SK-MEL-5 (cell line): ENCODE measurements around the gene APP.

RAMPAGE:
- cytosol, long total RNA = no peak
- long total RNA = no peak
- nucleus, long total RNA = no peak
Observed at GRCh38 chr21:17775826-17776359, 43.3 kb downstream of the C21orf91 start.

GRCh38 chr21:18244984-18246065 lies 692 bp downstream of the CHODL start:
RAMPAGE:
- cytosol, long total RNA = no peak
- long total RNA = no peak
- nucleus, long total RNA = no peak

GRCh38 chr21:18759607-18759905 lies 356.0 kb upstream of the TMPRSS15 start:
RAMPAGE:
- cytosol, long total RNA = start-site peak on the minus strand at chr21:18759818-18759849, 8 and 11 reads in 2 replicates
- long total RNA = start-site peak on the minus strand at chr21:18759818-18759843, 7 and 6 reads in 2 replicates
- nucleus, long total RNA = no peak

GRCh38 chr21:21258651-21258906 lies 260.4 kb downstream of the NCAM2 start:
RAMPAGE:
- cytosol, long total RNA = no peak
- long total RNA = no peak
- nucleus, long total RNA = no peak

DNA sequence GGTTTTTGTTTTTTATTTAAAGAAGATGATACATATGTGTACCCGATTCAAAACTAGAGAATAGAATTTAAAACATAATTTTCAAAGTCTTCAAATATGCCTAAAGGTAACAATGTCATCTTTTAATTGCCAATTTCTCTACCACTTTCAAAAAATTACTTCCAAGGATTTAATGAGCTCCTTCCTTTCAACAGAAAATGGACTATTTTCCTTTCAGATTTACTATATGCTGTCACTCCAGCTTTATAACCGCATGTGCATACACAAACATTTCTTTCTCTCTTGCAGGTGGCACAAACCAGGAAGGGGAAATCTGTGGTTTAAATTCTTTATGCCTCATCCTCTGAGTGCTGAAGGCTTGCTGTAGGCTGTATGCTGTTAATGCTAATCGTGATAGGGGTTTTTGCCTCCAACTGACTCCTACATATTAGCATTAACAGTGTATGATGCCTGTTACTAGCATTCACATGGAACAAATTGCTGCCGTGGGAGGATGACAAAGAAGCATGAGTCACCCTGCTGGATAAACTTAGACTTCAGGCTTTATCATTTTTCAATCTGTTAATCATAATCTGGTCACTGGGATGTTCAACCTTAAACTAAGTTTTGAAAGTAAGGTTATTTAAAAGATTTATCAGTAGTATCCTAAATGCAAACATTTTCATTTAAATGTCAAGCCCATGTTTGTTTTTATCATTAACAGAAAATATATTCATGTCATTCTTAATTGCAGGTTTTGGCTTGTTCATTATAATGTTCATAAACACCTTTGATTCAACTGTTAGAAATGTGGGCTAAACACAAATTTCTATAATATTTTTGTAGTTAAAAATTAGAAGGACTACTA lies 33.5 kb downstream of the MRPL39 start:
RAMPAGE:
- cytosol, long total RNA = no peak
- long total RNA = no peak
- nucleus, long total RNA = no peak

RAMPAGE:
- cytosol, long total RNA = no peak
- long total RNA = no peak
- nucleus, long total RNA = no peak
Observed at GRCh38 chr21:25790120-25790765, 55.5 kb downstream of the GABPA start.

GRCh38 chr21:25879381-25879621 lies 144.5 kb downstream of the GABPA start:
RAMPAGE:
- cytosol, long total RNA = no peak
- long total RNA = no peak
- nucleus, long total RNA = no peak

RAMPAGE:
- cytosol, long total RNA = no peak
- long total RNA = no peak
- nucleus, long total RNA = no peak
Observed at GRCh38 chr21:25970269-25971019, 200.1 kb downstream of the APP start.

DNA sequence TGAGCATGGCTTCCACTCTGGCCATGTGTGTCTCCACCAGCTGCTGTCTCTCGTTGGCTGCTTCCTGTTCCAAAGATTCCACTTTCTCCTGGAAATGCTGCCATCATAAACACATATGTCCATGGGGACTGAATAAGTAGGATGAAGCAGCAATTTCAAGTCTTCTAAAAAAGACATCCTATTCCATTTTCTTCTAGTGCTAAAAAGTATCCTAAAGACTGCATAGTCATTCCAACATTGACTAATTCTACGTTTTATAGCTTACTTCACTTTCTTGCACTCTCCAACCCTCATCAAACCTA lies 195.5 kb downstream of the APP start:
RAMPAGE:
- cytosol, long total RNA = no peak
- long total RNA = no peak
- nucleus, long total RNA = no peak

DNA sequence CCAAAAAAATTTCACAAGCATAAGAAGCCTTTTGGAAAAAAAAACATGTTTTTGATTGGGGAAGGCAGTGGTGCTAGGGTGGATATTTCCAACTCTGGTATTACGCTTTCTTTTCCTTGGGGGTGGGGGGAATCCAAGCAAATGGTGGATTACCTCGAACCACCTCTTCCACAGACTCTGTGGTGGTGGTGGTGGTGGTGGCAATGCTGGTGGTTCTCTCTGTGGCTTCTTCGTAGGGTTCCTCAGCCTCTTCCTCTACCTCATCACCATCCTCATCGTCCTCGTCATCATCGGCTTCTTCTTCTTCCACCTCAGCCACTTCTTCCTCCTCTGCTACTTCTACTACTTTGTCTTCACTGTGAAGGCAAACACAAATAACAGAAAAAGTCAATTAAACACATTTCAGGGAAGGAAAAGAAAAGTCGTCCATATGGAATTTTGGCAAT lies 148.9 kb downstream of the APP start:
RAMPAGE:
- cytosol, long total RNA = no peak
- long total RNA = no peak
- nucleus, long total RNA = no peak

GRCh38 chr21:26167908-26168628 lies 2.5 kb downstream of the APP start:
RAMPAGE:
- cytosol, long total RNA = no peak
- long total RNA = no peak
- nucleus, long total RNA = no peak

DNA sequence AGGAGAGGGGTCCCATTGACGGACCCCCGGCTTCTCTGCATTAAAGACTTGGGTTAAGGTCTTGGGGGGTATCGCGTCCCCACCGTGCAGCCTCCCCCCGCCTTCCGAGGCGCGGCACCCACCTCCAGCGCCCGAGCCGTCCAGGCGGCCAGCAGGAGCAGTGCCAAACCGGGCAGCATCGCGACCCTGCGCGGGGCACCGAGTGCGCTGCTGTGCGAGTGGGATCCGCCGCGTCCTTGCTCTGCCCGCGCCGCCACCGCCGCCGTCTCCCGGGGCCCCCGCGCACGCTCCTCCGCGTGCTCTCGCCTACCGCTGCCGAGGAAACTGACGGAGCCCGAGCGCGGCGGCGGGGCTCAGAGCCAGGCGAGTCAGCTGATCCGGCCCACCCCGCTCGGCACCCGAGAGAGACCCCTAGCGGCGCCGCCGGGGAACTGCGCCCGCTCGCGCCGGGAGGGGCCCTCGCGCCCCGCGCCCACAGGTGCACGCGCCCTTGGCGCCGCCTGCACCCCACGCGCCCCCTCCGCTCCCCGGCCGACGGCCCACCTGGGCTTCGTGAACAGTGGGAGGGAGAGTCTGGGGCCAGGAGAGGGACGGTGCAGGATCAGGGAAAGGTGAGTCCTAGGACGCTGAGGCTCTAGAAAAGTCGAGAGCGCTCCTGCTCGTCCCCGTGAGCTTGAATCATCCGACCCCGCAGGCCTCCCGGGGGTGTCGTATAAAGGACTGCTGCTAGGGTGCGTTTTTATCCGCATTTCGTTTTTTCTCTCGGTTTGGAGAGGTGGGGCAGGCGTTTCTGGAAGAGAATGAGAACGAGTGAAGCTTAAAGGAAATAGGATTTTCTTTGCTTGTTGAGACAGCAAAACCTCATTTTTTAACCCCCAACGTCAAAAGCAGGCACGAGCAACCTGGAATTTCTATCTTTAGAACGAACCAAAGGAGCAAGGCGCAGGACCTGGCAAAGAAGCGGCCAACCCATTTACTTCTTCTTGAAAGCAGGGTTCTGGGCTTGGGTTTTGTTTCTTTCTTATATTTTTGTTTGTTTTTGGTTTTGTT lies at the start of gene APP:
Gene APP, minus strand, starts transcription at position 329 of the 1,050 bp plus-strand sequence.
RAMPAGE:
- cytosol, long total RNA = no peak
- long total RNA = no peak
- nucleus, long total RNA = start-site peak on the minus strand centred at position 214 of the sequence, 129 bp wide, 21 and 16 reads in 2 replicates

RAMPAGE:
- cytosol, long total RNA = no peak
- long total RNA = no peak
- nucleus, long total RNA = no peak
Observed at GRCh38 chr21:26563862-26564555, 9.1 kb downstream of the CYYR1 start.

DNA sequence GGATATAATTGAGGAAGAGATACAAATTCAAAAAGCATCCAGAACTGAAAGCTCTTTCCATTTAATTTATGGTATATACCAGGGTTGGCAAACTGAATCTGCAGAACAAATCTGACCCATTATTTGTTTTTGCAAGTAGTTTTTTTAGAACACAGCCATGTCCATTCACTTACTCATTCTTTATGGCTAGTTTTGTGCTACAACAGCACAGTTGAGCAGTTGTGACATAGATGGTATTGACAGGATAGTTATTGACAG lies 9.6 kb downstream of the ADAMTS1 start:
RAMPAGE:
- cytosol, long total RNA = no peak
- long total RNA = no peak
- nucleus, long total RNA = no peak

DNA sequence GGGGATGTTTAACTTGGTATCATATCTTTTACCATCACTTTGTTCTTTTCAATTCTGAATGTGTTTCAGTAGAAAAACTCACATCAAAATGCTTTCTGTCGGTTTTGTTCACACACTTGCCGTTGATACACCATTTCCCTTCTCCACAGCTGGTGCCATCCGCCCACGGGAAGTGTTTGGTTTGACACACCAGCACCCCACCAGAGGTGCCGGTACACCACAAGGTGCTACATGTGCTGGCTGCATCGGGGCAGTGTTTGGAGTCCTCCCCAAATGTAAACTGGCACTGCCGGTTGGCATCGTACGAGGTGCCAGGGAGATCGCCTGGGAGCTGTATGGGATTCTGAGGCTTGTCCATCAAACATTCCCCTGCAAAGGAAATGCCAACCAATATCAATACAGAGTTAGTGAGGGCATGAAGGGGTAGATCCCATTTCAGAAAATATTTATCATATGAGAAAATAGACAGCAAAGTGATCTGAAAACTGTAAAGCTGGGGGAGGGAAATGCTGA lies 5.0 kb downstream of the ADAMTS1 start:
RAMPAGE:
- cytosol, long total RNA = no peak
- long total RNA = no peak
- nucleus, long total RNA = no peak

DNA sequence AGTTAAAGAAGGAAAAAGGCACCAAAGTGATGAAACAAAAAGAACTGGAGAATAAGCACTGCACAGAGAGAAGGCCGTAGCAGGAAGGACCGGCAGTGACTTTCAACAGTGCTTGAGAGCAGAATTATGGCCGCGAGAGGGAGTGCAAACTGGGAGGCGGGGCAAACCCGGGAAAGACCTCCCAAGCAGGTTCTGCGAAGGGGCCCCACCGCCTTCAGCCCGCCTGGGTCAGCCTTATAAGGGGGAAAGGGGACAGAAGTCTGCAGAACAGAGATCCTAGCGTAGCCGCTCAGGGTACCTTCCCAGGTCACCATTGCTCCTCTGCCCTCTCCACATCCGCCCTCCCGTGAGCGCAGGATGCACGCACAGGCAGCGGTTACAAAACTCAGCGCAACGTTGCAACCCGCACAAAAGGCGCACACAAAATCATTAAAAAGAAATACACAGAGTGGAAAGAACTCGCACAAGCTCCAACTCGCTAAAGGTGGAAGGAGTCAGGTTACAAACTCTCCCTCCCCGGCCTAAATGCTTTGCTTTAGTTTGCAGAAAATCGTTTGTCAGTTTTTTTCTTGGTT lies 1.7 kb downstream of the ADAMTS1 start:
RAMPAGE:
- cytosol, long total RNA = no peak
- long total RNA = no peak
- nucleus, long total RNA = no peak

DNA sequence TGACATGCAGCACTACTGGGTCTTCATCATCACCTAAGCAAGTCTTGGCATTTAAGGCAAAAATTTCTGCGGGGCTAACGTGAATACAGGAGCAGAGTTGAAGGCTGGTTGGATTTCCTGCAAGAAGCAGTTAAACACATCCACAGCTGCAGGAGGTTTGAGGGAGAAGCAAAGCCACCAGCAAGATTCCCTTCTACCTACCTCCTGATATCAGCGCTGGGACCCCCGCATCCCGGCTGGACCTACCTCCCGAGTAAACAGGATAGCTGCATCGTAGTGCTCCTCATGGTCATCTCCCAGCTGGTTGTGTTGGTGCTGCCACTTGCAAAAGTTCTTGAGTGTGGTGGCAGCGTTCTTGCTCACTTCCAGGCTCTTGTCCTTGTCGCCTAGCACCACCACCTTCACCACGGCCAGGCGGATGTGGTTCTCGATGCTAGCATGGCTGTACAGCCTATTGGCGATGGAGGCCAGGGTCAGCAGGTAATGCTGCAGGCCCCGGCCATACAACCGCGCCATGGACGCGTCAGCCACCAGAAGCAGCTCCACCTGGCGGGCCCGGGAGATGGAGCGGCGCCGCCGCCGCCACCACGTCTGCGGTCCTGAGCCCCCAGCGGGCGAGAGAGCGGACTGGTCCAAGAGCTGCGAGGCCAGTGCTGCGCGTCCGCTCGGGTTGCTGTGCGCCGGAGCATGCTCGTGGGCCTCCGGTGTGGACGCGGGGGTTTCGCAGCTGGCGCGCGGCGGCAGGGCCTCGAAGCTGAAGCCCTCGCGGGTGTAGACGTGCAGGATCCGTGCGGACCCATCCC lies 1.6 kb downstream of the ADAMTS5 start:
RAMPAGE:
- cytosol, long total RNA = no peak
- long total RNA = no peak
- nucleus, long total RNA = no peak

GRCh38 chr21:27036651-27037141 lies 69.8 kb upstream of the ADAMTS5 start:
RAMPAGE:
- cytosol, long total RNA = no peak
- long total RNA = no peak
- nucleus, long total RNA = no peak

DNA sequence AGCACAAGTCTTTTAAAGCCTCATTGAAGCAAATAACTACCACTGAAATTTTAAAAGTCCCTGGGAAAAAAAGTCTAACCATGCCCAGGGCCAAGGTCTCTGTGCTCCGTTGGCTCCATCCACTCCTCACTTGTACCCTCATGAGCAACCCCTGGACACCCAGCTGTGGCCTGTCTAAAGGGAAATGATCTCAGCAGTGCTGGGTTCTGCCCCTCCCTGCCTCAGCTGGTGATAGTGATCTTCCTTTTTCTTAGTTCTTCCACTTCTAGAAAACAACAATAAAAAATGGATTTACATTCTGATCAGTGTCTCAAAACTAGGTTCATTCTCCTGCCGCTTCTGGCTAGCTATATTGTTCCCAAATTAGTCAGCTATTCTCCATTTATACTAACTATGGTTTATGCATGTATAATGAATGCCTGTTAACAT lies 423.5 kb upstream of the ADAMTS5 start:
RAMPAGE:
- cytosol, long total RNA = no peak
- long total RNA = no peak
- nucleus, long total RNA = no peak

RAMPAGE:
- cytosol, long total RNA = no peak
- long total RNA = no peak
- nucleus, long total RNA = no peak
Observed at GRCh38 chr21:27531913-27532522, 565.1 kb upstream of the ADAMTS5 start.